Anterior vena cava (tissue), 1 donor: ENCODE results near the genes YIPF6, EFNB1 and AWAT2.

GRCh38 chrX:65581787-65582471, 47.3 kb upstream of the LAS1L start:
- PRO-cap = no peak

- PRO-cap = no peak
Observed at GRCh38 chrX:65644748-65645265, 22.6 kb upstream of the MSN start.

GRCh38 chrX:65689997-65690896, 22.8 kb downstream of the MSN start:
- PRO-cap = bidirectional peak, plus-strand start at chrX:65690647, minus-strand start at chrX:65690654; bidirectional peak, plus-strand start at chrX:65690705, minus-strand start at chrX:65690717

DNA sequence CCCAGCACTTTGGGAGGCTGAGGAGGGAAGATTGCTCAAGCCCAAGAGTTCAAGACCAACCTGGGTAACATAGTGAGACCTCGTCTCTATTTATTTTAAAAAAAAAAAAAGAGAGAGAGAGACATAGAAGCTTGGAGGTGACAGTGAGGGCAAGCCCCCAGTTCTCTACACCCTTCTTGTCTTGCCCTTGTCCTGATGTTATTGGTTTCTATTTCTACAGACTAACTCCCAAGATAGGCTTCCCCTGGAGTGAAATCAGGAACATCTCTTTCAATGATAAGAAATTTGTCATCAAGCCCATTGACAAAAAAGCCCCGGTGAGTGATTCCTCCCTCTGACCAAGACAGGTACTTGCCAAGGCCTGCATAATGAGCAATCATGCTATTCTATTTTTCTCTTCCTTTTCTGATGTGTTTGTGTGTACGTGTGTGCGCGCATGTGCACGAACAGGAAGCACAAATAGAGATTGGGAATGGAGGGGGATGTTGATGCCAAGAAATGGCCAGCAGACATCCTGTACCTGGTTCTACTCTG, 65.6 kb downstream of the MSN start:
- PRO-cap = no peak

DNA sequence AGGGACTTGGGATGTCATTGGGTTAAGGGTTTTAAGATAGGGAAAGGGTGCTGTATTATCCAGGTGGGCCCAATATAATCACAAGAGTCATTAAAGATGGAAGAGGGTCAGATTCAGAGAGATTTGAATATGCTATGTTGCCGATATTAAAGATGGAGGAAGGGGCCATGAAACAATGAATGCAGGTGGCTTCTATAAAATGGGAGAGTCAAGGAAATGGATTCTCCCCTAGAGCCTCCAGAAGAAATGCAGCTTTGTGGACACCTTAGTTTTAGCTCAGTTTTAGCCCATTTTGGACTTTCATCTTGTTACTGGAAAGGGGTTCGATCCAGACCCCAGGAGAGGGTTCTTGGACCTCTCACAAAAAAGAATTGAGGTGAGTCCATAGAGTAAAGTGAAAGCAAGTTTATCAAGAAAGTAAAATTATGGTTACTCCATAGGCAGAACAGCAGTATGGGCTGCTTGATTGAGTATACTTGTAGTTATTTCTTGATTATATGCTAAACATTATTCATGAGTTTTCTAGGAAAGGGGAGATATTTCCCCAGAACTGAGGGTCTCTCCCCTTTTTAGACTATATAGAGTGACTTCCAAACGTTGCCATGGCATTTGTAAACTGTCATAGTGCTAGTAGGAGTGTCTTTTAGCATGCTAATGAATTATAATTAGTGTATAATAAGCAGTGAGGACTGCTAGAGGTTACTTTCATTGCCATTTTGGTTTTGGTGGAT, 76.4 kb downstream of the MSN start:
- PRO-cap = no peak

DNA sequence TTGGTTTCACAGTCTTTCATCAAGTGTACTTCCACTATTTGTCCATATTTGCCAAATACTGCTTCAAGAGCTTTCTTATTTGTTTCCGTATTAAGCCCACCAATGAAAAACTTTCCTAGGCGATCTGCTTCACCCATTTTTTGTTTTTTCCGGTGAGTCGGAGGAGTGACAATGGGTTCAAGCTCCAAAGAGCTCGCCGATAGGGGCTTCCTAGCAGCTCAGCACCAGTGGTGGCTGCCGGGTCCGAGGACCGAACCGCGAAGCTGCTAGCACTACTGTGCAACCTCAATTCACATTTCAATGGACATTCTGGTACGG, 82.9 kb downstream of the VSIG4 start:
- PRO-cap = no peak

DNA sequence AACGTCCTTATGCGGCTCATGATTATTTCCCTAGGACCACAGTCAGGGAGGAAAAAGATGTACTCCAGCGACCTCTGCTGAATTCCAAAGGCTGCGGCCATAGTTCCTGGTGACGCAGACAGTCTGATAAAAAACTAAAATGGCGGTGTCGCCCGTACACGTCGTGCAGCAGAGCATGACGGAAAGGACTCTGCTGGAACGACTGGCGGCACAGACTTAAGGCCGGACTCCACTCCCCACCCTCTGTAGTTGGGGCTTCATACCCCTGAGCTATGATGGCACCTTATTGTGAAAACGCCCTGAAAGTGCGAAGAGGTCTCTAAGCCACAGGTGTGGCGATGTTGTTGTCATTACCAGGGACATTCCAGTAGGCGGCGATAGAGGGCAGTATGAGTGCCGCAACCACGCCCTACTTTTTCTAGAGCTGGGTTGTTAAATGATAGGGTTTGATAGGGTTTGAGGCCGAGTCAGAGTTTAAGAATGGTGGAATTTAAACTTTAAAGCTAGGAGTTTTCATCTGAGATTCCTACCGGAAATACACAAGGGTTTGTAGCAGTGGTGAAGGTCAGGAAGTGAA, 90.0 kb upstream of the EDA2R start:
- PRO-cap = no peak

GRCh38 chrX:66930619-66930990, 291.7 kb upstream of the EDA2R start:
- PRO-cap = no peak

DNA sequence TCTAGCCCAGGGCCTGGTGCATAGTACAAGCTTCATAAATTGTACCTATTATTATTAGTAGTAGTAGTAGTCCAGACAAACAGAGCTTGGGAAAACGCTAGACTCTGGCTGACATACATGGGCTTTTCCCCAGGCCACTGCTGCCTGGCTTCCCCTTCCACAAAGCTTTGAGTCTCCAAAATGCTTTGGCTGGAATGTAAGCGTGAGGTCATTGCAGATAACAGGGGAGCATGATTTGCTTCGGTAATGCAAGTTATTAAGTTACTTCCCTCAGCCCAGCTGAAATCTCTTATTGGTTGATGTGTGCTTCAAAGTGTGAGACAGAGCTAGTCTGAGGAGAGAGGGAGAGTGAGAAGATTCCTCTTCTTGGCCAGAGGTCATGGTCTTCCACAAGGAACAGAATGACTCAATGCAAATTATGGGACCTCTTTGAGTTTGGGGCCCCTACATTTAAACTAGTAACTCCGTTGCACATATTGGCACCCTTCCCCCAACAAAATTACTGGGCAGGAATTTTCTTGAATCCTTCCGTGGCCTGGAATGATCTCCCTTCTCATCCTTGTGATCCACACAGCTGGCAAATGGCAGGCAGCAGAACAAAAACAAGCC, 19.7 kb downstream of the AR start:
- PRO-cap = bidirectional peak, plus-strand start at position 338 of the sequence, minus-strand start at position 142 of the sequence

- PRO-cap = no peak
Observed at GRCh38 chrX:67780558-67781364, 236.9 kb downstream of the AR start.

DNA sequence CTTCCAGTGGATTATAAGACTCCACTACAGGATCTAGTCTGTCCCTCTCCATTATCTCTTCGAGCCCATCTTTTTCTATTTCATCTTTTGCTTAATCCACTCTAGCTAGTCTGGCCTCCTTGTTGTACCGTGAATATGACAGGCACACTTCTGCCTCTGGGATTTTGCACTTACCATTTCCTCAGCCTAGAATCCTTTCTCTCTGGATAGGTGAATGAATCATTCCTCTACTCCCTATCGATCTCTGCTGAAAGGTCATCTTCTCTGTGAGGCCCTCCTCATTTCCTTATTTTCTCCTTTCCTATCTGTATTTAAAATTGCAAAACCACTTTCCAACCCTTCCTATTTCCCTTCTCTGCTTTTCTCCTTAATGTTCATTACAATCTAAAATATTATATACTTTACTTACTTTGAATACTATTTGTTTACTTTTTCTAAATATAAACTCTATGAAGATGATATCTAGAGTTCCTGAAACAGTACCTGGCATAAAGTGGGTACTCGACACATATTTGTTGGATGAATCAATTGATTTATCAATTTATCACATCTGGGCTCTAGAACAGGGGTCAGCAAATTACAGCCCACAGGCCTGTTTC, 338.5 kb downstream of the OPHN1 start:
- PRO-cap = no peak

DNA sequence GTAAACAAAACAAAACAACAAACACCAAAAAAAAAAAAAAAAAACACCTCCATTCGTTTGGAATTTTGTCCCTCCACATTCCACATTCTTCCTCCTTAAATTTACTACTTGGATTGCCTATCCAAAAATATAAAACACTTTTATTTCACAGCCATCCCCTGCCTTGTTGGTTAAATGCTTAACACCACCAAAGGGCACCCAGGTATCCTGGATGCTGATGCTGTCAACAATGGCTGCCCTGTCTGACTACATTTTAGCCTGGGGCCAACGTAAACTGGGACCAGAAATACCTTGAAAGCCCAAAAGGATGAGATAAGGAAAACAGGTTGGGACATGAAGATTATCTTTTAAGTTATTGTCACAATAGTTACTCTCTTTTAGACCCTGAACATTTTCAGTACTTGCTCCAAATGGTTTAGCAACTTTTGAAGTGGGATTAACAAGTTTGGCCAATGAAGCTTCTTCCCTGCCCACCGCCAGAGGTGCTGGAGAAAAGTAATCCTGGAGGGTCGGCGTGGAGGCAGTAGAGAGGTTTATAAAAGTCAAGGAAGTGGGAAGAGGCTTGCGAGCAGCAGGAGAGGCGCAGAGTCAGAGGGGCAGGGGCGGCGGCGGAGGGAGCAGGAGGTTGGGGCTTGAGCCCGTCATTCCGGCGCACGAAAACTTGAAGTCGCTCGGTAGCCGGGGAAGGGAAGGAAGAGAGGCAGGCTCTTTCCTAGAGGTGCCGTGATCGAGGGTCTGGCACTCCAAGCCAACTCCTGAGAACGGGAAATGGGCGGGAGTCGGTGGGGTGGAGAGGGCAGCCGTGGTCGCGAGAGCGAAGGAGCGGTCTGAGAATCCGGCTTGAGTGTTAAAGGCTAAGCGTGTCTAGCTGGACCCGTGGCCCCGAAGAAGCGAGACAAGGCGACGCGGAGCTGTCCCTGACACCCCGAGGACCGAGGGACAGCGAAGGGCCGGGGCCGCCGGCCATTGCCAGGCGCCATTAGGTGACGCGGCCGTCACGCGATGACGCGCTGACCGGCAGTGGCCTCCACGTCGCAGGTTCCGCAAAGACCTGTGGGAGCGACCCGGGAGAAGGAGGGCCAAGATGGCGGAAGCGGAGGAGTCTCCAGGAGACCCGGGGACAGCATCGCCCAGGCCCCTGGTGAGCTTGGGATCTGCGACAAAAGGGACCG, at the start of gene YIPF6:
YIPF6 (plus strand) TSS at position 1,069 of the 1,172 bp plus-strand sequence.
- PRO-cap = unidirectional peak, plus-strand start at position 591 of the sequence; bidirectional peak, plus-strand start at position 1,072 of the sequence, minus-strand start at position 968 of the sequence

- PRO-cap = unidirectional peak, plus-strand start at chrX:68686344; unidirectional peak, plus-strand start at chrX:68686355
Observed at GRCh38 chrX:68685687-68686478, 38.4 kb downstream of the STARD8 start.

- PRO-cap = bidirectional peak, plus-strand start at chrX:68829021, minus-strand start at chrX:68828839
Observed at GRCh38 chrX:68828573-68829132, at the start of gene EFNB1. TSS of gene EFNB1 (plus strand) at chrX:68829021.

GRCh38 chrX:68840938-68841276, 12.1 kb downstream of the EFNB1 start:
- PRO-cap = no peak

- PRO-cap = no peak
Observed at GRCh38 chrX:68842191-68842714, 13.4 kb downstream of the EFNB1 start.

GRCh38 chrX:69279838-69280037, 114.5 kb upstream of the PJA1 start:
- PRO-cap = no peak

DNA sequence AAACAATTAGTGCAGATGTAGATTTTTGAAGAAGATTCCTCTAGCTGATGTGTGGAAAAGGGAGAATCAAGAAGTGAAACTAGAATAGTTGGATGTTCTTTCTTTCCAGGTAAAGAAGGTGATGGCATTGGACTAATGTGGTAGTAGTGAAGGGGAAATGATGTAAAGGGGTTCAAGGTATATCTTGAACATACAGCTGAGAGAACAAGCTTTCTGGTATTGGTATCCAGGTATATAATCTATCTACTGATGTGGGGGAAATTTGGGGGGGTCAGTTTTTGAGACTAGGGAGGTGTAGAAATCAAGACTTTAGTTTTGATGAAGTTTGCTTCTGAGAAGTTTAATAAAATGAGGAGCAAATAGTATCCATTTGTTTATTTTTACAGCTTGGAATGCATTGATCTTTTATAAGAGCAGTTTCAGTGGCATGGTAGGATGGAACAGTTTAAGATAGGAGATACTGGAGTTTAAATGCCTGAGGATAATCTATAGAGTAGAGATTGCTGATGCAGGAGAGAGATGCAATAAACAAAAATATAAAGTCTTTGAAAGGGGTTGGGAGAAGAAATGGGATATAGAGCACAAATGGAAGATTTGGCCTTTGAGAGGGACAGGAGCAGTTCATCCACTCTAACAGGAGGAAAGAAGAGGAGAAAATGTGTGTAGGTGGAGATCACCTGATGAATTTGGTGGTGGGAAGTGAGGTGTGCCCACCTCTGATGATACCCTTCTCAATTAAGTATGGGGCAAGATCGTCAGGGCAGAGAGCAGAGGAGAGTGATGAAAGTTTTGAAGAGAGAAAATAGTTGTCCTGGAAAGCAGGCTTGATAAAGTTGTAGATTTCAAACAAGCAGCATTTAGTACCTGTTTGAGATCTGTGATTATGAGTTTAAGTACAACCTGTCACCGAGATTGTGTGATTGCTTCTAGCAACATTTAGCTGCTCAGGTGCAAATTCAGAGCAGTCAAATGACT, 35.6 kb downstream of the EDA start:
- PRO-cap = no peak

DNA sequence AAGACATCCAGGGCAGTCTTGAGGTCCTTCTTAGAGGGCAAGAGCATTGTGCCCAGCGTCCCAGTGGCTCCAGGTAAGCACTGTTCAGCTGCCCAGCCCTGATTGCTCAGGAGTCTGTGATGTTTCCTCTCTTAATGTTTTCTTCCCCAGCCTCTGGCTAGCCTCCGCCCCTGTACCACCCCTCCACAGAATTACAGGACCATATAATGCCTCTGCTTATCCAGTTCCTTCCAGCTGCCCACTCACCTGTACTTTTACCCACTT, at the start of gene AWAT2:
AWAT2 (minus strand) TSS at position 53 of the 264 bp plus-strand sequence.
- PRO-cap = no peak

DNA sequence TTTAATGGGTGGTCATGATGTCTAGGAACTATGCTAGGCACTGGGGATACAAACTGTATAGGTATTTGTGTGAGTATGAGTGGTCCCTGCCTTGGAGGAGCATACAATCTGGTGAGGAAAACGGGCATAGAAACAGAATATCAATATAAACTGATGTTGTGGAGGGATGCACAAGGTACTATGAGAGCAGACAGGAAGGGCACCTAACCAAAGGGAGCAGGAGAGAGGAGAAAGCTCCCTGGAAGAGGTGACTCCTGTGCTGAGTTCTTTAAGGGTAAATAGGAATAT, 2.0 kb downstream of the IGBP1 start:
- PRO-cap = no peak